A172 (cell line): ENCODE measurements around the gene CALML4.

DNA sequence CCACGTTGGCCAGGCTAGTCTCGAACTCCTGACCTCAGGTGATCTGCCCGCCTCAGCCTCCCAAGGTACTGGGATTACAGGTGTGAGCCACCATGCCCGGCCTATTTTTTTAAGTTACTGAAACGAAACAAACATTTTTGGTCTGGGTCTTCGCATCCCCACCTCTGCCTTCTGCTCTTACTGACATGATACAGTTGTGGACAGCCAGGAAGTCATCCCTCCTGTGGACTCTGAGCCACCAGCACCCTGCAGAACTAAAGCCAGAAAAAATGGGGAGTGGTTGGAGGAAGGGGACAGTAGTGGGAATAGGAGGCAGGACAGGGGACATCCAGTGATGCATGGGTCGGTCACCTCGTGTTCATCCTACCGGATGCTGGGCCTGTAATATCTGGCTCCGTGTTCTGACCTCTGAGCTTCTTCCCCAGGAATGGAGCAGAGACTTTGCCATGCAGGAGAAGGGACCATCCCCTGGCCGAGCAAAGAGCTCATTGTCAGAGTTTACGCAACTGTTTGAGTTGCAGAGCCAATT is 71.2 kb downstream of the AAGAB start:
- RAMPAGE, long total RNA, result no peak

DNA sequence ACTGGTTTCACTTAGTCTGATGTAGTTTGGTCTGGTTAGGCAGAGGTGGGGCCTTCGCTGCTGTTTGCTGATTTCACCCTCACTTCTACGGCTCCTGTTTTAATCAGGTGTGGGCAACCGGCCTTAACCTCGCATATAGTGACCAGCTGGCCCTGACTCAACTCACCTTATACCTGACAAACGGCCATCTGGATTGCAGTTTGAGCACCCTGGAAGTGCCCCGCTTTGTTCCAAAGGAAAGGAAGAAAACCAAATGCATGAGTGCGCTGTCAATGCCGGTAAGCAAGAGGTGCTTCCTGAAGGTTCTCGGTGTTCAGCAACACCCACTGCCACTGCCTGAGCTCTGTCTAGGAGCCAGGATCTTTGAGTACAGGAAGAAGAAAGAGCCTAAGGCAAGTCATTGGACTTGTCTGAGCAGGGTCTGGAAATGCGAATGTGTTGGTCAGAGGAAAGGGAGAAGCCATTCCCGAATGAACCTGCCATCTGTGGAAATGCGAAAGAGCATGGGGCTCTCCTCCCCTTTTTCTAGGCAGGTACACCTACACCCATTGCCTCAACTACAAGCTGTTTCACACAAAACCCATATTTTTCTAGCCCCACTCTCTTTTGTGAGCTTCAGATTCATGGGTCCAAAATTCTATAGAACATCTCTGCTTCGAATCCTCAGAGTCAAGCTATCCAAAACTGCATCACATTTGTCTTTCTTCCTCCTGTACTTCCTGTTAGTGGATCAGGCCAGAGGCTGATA is 55.7 kb upstream of the C15orf61 start:
- RAMPAGE, long total RNA, result no peak

- RAMPAGE, long total RNA, result no peak
These were observed 29.1 kb downstream of the MAP2K5 start for GRCh38 chr15:67571587-67572031.

- RAMPAGE, long total RNA, result no peak
These were observed 139.7 kb upstream of the SKOR1 start for GRCh38 chr15:67685350-67686291.

DNA sequence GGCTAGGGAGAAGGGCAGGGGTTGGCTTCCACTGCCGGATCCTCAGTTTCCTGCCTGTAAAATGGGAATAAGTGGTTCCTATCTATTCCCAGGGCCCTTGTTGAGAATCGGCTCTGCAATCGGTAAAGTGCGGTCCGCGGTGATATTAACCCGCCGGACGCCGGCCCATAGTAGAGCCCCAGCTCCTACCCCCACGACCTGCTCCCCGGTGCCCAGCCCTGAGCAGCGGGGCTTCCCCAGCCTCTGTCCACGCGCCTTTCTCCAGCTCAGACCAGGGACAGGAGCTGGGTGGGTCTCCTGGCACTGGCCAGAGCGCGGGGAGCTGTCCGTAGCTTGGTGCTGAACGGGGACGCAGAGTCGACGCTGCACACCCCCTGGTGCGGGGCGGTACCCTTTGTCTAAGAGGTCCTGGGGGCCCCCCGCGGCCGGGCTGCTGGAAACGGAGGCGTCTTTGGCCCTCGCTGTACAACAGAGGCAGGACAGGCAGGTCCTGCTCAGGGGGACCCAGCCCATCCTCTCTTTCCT is 4.5 kb upstream of the SKOR1 start:
- RAMPAGE, long total RNA, result no peak

- RAMPAGE, long total RNA, result no peak
These were observed 8.7 kb downstream of the SKOR1 start for GRCh38 chr15:67833812-67834512.

GRCh38 chr15:67840224-67841171 is 15.2 kb downstream of the SKOR1 start:
- RAMPAGE, long total RNA, result no peak

DNA sequence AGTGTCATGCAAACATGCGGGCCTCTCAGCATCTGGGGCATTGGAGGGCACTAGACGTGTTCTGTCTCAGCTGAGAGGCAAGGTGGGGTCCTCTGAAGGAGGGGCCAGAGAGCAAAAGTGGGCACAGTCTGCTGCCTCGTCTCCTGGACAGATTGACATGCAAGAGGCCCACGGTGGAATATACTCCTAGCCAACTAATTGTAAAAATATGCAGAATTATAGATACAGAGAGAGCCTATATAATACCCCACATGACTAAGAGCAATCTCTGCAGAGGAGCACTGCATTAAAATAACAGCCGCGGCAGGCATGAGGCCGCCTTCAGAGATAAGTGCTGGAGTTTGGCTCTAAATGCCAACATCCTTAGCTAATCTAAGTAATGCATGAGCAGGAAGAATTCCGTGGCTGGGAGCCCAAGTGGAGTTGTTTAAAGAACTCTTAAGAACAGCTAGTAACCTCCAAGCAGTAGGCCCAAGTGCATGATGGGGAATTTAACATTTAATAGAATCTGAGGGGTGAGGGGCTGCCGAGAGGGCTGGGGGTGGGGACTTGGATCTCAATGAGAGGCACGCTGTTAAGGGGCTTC is 102.4 kb downstream of the SKOR1 start:
- RAMPAGE, long total RNA, result no peak

DNA sequence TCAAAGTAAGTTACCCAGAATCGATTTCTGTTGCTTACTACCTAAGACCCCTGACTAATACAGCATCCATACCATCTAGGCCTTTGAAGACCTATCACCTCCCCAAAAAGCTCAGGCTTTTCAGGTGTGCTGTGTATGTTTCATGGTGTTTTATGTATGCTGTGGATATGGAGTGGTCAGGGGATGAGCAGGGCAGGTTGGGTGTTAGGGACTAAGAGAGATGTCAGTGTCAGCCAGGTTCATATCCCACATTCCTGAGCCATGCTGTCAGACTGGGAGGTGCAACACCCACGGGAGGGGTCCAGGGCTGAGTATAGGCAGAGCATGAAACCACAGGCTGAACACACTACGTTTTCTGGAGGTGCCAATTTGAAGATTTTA is 112.5 kb upstream of the PIAS1 start:
- RAMPAGE, long total RNA, result no peak

- RAMPAGE, long total RNA, result no peak
These were observed 110.2 kb upstream of the PIAS1 start for GRCh38 chr15:67943709-67944592.

GRCh38 chr15:67961308-67961753 is 92.8 kb upstream of the PIAS1 start:
- RAMPAGE, long total RNA, result no peak

DNA sequence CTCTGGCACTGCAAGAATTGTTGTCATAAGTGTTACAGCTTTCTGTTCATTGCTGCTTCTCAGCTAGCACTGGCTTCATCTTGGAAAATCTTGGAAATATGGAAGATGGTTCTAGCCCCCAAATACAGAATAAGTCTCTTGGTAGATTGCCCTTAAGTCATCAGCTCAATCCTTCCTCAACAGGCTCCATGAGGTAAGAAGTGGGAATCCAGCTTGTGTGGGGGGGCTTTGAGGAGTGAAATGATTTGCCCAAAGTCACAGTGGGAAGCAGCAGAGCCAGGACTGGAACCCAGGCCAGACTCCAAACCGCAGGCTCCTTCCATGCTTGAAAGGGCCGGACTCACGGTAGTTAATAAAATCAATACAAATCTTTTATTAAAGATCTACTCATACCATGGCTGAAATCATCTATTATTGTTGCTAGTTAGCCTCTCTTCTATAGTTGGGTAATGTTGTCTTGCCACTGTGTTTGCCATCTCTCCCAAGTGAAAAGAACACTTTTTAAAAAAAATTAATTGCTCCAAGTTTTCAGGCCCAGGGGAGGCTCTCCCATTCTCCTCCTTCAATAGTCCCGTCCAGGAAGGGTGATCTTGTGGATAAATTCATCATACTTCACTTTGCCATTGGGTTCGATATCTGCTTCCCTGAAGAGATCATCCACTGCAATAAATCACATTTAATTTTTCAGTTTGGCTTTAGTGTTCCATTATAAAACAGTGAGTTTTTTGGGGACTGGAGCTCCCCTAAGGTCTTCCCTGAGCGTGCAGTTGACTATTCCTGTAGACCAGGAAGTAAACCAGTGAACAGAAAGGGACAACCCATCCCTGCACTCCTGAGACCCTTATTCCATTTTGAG is 11.5 kb downstream of the CALML4 start:
- RAMPAGE, long total RNA, result no peak

DNA sequence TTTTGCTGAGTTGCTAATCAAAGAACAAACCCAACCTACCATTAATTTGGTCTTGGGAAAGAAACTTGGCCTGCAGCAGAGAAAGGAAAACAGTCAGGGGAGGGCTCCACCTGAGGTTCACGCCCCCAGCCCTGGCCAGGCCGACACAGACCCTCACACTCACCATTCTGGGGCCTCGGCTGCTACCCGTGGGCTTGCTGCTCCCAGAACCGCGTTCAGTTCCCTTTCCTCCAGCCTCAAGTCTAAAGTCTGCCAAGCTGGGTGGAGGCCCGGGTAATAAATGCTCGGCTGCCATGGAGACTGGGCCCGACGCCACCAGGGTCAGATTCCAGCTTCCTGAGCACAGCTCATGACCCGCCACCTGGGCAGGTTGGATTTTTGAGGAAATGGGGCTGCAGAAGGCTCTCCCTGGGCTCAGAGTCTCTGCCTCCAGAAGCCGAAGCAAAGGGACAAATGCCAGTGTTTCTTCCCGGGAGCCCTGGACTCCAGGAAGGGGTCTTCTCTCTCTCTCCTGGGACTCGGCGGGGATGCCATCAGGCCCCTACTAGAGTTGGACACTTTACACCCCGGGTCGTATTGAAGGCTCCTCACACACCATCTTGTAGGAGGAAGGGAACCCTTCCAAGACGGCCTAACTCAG is at the start of gene CALML4:
TSS of gene CALML4 (minus strand) at position 251 of the 640 bp plus-strand sequence.
- RAMPAGE, long total RNA, result no peak

- RAMPAGE, long total RNA, result no peak
These were observed 20.8 kb upstream of the FEM1B start for GRCh38 chr15:68256346-68257465.

- RAMPAGE, long total RNA, result no peak
These were observed 1.2 kb downstream of the FEM1B start for GRCh38 chr15:68278787-68279106.

DNA sequence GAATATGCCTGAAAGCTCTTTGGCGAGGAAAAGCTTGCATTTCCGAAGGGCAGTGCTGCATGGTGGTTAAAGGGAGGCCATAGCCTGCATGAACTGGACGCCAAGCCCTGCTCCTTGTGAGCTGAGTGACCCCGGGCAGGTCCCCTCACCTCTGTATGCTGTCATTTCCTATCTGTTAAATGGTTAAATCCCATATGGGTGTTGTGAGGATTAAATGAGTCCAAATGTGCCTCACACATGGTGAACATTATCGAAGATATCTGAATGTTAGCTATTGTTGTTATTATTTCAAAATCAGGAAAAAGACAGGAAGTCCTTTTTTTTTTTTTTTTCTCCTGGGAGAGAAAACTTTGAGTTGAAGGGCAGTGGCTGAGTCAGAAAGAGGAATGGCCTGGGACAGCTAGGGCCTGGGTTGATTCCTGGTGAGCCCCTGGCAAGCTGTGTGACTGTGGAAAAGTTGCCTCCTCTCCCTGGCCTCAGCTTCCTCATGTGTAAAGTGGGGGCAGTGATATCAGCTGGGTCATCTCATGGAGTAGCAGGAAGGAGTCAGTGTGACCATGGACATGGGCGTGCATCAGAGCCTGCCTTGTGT is 63.3 kb downstream of the ITGA11 start:
- RAMPAGE, long total RNA, result no peak

DNA sequence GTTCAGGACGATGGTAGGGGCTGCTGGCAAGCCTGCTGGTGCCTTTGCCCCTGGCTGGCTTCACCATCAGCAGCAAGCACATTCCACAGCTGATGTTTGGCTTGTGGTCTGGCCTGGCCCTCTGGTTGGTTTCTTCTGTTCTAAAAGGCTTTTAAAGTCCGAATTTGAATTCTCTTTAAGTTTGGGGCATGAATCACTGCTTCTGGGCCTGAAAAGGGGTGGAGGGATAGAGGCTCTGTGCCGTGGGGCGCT is 10.2 kb downstream of the ITGA11 start:
- RAMPAGE, long total RNA, result no peak

DNA sequence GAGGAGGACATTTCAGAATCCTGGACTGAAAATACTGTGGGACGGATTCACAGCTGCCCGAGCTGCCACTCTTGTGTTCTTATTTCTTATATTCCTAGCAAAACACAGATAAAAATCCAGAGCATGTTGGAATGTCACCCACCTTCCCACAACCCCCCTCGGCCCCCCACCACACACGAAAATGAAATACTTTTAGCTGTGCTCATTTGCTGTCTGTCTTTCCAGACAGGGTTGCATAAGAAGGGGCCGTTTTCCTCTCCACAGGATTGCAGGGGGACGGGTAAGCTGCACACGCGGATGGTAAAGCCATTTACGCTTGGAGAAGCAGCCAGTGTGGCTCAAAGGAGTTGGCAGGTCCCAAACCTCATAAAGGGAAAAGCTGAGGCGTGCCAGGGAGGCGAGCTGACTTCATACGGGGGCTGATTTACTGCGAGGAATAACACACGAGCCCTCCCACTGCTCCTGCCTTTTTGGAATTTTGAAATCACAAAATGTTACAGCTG is 47.4 kb upstream of the ITGA11 start:
- RAMPAGE, long total RNA, result no peak

- RAMPAGE, long total RNA, result no peak
These were observed 20.9 kb downstream of the CORO2B start for GRCh38 chr15:68599619-68600170.

DNA sequence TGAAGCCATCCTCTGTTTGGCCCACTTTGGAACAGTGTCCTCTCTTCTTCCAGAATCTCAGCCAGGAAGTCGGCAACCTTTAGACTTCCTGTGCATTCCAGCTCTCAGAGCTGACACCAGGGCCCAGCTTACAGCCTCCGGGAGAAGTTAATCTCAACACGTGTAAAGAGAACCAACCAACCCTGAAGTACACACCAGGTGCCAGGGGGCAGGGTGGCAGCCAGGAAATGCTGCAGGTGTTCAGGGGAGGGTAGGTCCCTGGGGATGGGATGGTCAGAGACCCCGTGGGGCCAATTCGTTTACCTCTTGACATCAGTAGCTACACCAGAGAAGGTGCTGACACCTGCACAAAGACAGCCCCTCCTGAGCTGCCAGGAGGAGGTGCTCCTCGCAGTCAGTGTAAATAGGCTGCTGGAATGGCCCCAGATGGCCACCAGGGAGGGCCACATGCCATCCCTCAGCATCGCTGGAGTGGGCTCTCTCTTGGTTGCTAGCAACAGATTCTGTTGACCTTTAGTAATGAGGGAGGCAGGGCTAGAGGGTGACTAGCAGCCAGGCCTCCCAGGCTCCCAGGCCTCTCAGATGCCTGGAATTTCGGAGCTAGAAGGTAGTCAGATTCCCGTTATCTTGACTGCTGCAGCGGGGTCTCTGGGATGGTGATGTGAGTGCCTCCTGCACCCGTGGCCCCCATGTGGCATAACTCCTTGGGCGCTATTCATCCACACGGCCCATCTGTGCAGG is 52.9 kb downstream of the CORO2B start:
- RAMPAGE, long total RNA, result no peak